Adrenal gland (tissue), 7 donors: ENCODE results near the gene HIF1AN.

DNA sequence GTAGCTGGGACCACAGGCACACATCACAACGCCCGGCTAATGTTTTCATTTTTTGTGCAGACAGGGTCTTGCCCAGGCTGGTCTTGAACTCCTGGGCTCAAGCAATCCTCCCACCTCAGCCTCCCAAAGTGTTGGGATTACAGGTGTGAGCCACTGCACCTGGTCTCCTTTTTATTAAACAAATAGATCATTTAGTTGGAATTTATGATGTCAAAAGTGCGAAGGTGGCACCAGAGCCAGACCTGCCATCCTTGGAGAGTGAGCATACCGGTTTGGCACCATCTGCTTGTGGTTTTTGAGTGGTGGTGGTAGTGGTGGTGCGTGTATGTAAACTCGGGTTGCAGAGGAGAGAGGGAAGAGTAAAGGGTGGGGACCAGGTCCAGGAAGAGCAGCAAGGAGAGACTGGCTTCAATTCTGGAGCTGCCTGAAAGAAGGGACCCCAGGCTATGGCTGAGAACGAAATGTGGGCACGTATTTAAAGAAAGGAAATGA is 658 bp upstream of the GOLGA7B start:
- PRO-cap, 3 experiments = no peak in any of the 3 experiments
- RAMPAGE, long total RNA, 4 experiments = no peak in any of the 4 experiments
- RRBS = no CpG with 5 or more reads among the region's 8 CpGs

DNA sequence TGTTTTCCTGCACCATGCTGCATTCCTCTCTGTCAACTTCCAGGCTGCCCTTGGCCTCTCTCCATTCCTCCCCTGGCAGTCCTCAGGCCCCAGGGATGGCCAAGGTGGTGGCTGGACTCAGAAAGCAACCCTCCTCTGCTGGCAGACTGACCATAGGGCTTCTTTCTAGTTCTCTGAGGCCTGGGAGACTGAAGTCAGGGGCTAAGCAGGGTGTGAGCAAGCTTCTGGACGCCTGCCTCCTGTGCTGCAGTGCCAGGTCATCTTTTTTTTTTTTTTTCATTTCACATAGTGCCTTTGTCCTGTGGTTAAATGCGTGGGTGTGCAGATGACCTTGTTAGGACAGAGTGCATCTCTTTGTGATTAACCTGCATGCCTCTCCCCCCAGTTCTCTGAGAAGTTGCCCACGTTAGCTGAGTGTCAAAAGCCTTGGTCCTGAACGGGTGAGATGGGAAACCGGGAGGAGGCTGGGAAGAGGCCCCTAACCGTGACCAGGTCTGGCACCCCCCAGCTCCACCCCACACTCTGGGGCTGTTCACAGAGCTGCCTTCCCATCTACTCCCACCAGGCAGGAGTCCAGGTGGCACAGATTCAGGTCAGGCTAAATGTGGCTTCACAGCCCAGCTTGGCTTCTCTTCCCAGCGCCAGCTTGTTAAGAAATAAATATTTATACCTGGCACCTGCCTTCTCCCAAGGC is 72.1 kb downstream of the GOLGA7B start:
- PRO-cap, 3 experiments = no peak in any of the 3 experiments
- RAMPAGE, long total RNA, 4 experiments = no peak in any of the 4 experiments
- RRBS = no CpG with 5 or more reads among the region's 7 CpGs

- PRO-cap, 3 experiments = no peak in any of the 3 experiments
- RAMPAGE, long total RNA, 4 experiments = no peak in any of the 4 experiments
- RRBS = 31% methylated on average over 10 of the region's 39 CpGs
Observed at GRCh38 chr10:98031018-98031349, 563 bp upstream of the CRTAC1 start.

DNA sequence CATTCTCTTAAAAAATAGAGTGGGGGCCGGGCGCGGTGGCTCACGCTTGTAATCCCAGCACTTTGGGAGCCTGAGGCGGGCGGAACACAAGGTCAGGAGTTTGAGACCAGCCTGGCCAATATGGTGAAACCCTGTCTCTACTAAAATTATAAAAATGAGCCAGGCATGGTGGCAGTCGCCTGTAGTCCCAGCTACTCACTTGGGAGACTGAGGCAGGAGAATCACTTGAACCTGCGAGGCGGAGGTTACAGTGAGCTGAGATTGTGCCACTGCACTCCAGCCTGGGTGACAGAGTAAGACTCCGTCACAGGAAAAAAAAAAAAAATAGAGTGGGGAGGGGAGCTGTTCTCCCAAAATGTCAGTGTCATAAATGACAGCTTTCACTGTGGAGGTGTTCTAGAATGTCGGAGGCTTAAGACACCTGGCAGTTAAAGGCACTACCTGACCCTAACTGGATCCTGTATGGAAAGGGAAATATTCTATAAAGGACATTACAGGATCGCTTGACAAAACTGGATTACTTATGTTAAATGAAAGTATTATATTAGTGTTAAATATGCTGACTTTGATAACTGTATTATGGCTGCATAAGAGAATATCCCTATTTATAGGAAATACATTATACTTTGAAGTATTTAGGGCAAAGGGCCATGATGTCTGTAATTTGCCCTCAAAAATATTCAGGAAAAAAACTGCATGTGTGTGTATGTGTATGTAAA is 65.3 kb downstream of the LOXL4 start:
- PRO-cap, 3 experiments = no peak in any of the 3 experiments
- RAMPAGE, long total RNA, 4 experiments = no peak in any of the 4 experiments
- RRBS = no CpG with 5 or more reads among the region's 12 CpGs

- PRO-cap, 3 experiments = no peak in any of the 3 experiments
- RAMPAGE, long total RNA, 4 experiments = no peak in any of the 4 experiments
- RRBS = no CpG with 5 or more reads among the region's 7 CpGs
Observed at GRCh38 chr10:98444236-98444685, 2.5 kb downstream of the HPS1 start.

DNA sequence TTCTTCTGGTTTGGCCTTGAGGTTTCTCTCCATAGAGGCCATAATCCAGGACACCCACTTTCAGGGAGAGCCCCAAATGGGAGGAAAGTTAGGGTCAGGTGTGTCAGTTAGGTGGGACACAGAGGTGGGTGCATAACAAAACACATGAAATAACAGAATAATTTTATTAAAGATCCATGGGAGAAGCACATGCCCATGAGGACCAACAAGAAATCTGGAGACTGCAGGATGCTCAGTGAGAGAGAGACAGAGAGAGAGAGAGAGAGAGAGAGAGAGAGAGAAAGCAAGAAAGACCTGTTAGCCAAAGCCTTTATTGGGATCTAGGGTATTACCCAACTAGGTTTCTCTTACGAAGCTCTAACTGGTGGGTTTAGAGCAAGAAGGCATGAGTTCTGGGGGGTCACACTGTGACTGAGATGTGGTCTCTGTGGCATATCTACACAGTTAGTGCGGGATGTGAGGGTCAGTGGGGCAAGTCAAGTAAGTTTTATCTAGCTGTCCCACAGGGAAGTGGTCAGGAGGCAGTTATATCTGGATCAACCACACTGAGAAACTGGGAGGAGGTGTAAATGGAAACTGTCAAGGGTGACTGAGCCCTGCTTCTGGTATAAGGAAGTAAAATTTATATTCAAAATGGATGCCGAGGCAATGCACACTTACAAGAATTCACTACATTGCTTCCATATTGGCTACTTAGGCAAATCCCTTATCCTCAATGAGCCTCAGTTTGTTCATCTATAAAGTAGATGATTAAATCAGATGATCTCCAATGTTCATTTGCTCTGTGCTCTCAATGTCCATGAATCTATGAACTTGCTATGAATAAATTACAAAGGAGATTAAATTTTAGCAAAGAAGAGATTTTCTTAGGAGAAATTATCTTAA is 331.5 kb upstream of the HPS1 start:
- PRO-cap, 3 experiments = no peak in any of the 3 experiments
- RAMPAGE, long total RNA, 4 experiments = no peak in any of the 4 experiments
- RRBS = no CpG with 5 or more reads among the region's 3 CpGs

- PRO-cap, 3 experiments = peak in 2 of 3 experiments; most common minus-strand start chr10:99225741 (in 2)
- RAMPAGE, long total RNA, 4 experiments = no peak in any of the 4 experiments
- RRBS = no CpG with 5 or more reads among the region's 1 CpG
Observed at GRCh38 chr10:99225682-99226178, 9.9 kb downstream of the HPSE2 start.

- PRO-cap, 3 experiments = no peak in any of the 3 experiments
- RAMPAGE, long total RNA, 4 experiments = no peak in any of the 4 experiments
- RRBS = no CpG with 5 or more reads among the region's 4 CpGs
Observed at GRCh38 chr10:99421224-99421847, 9.1 kb downstream of the GOT1 start.

DNA sequence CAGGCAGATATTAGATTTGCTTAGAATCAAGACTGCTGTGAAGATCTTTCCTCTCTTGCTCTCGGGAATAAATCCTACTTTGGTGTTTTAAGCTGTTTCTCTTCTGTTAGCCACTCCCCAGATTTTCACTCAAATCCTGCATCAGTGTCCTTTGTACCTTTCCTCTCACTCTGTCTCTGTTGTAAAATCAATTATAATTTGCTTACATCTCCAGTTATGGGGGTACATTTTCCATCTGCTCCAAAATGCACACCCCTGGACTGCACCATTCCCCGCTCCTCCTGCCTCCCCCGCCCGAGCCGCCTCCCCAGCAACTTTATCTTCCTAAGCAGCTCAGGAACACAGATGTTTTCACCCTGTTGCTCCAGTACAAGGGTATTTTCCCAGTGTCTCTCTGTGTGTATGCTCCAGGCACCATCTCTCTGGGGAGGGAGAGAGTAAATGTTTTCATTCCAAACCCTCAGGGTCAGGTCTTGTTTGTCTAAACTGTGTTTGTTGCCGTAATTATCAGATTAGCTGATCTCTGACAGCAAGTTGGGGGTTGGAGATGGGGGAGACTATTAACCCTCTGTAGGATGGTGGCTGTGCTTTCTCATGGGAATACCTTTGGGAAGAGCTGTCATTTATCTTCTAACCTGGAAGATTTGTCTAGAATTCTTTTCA is 20.4 kb upstream of the GOT1 start:
- PRO-cap, 3 experiments = no peak in any of the 3 experiments
- RAMPAGE, long total RNA, 4 experiments = no peak in any of the 4 experiments
- RRBS = no CpG with 5 or more reads among the region's 6 CpGs

GRCh38 chr10:99533924-99534773 is 1.4 kb downstream of the NKX2-3 start:
- PRO-cap, 3 experiments = no peak in any of the 3 experiments
- RAMPAGE, long total RNA, 4 experiments = no peak in any of the 4 experiments
- RRBS = no CpG with 5 or more reads among the region's 37 CpGs

DNA sequence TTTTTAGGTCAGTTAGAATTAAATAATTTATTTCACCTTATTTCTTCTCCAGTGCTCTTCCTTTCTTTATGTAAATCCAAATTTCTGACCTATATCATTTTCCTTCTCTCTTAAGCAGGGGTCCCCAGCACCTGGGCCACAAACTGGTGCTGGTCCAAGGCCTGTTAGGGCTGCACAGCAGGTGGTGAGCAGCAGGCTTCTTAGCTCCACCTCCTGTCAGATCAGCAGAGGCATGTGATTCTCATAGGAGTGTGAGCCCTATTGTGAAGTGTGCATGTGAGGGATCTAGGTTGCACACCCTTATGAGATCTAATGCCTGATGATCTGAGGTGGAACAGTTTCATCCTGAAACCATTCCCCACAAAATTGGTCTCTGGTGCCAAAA is 4.5 kb upstream of the ABCC2 start:
- PRO-cap, 3 experiments = no peak in any of the 3 experiments
- RAMPAGE, long total RNA, 4 experiments = no peak in any of the 4 experiments

DNA sequence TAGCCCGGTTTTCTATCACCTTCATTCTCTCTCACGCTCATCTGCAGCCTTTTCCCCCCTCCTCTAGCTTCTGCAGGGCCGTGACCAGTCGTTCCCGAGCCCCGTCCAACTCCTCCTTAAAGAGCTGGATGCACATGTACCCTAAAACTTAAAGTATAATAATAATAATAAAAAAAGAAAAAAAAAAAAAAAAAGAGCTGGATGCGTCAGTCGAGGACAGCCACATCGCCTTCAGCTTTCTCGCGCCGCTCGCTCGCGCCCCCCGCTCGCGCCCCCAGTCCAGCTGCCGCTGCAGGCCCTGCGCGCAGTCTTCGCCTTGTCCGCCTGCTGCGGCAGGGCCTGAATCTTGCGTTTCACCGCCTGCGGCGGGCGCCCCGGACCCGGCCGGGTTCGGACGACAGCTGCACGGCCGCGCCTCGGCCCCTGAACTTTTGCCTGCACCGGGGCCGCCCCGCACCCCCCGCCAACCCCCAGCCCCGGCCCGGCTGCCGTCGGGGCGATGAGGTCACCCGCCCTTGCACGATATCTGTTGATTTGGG is 33.3 kb upstream of the CPN1 start:
- PRO-cap, 3 experiments = no peak in any of the 3 experiments
- RAMPAGE, long total RNA, 4 experiments = no peak in any of the 4 experiments
- RRBS = 16% methylated on average over 13 of the region's 49 CpGs

GRCh38 chr10:100186534-100186739 is 608 bp upstream of the ERLIN1 start:
- PRO-cap, 3 experiments = no peak in any of the 3 experiments
- RAMPAGE, long total RNA, 4 experiments = no peak in any of the 4 experiments
- RRBS = no CpG with 5 or more reads among the region's 4 CpGs

DNA sequence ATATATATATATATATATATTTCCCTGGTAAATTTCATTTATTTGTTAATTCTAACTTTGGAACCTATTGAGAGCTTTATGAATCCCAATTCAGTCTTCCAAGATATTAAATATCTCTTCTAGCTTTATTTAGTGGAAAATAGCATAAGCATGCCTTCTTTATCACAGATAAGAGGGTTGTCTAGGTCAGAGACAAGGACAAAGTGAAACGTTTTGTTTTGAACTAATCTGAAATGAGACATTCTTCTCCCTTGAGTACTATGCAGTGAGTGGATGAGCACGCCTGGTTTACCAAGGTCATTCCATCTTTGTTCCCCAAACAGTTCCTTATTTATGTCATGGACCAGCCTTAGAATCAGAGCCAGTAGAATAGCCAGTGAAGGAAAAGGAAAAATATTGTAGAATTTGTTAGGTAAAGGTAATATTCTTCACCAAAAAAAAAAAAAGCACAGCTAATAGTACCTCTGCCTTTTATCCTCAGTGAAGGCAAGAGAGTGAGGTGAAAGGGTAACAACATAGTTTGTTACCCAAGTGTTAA is 43.8 kb downstream of the SCD start:
- PRO-cap, 3 experiments = peak in 1 of 3 experiments; most common plus-strand start position 254 of the sequence (in 1)
- RAMPAGE, long total RNA, 4 experiments = no peak in any of the 4 experiments
- RRBS = no CpG with 5 or more reads among the region's 2 CpGs

DNA sequence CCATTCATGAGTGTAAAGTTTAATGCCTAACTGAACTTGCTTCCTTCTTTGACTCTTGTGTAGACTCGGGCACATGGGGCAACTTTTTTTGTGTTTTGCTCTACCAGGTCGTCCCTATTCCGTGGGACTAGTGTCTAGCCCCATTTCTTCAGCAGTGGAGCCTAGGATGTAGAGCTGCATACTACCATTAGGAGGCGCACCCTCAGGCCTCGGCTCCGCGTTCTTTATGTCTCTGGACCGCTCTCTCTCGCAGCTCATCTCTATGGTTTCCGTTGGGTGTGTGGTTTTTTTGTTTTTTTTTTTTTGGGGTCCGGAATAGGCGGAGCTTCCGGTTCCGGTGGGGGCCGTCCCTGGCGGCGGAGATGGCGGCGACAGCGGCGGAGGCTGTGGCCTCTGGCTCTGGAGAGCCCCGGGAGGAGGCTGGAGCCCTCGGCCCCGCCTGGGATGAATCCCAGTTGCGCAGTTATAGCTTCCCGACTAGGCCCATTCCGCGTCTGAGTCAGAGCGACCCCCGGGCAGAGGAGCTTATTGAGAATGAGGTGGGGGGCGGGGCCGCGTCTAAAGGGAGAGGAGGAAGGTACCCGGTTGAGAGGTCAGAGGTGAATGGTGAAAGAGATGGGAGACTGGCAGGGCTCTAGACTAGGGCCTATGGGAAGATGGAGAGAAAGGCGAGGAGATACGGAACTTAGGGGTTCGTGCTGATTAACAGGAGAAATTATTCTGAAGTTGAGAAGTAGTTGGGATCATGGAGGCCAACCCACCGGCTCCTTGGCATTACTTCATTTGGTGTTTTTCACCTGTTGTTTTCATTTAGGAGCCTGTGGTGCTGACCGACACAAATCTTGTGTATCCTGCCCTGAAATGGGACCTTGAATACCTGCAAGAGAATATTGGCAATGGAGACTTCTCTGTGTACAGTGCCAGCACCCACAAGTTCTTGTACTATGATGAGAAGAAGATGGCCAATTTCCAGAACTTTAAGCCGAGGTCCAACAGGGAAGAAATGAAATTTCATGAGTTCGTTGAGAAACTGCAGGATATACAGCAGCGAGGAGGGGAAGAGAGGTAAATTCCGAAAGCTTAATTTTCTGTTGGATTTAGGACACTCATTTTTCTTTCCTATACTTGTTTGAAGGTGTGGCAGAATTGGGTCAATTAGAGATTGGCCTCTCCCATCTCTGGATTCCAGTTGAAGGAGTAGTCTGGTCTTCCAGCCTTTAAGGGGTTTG is at the start of gene HIF1AN:
TSS of gene HIF1AN (plus strand) at position 347 of the 1,229 bp plus-strand sequence.
- PRO-cap, 3 experiments = peak in 3 of 3 experiments; most common plus-strand start position 347 of the sequence (in 3); most common minus-strand start position 262 of the sequence (in 2)
- RAMPAGE, long total RNA, 4 experiments = start-site peak on the plus strand in 3 of 4 experiments, centred at positions 350 to 927 of the sequence, 11 to 720 reads per replicate
- RRBS = 1% methylated on average over 17 of the region's 43 CpGs

- PRO-cap, 3 experiments = peak in 3 of 3 experiments; most common plus-strand start chr10:100999323 (in 3); most common minus-strand start chr10:100999185 (in 1)
- RAMPAGE, long total RNA, 4 experiments = no peak in any of the 4 experiments
- RRBS = 1% methylated on average over 11 of the region's 50 CpGs
Observed at GRCh38 chr10:100999055-100999528, 516 bp upstream of the LZTS2 start.

DNA sequence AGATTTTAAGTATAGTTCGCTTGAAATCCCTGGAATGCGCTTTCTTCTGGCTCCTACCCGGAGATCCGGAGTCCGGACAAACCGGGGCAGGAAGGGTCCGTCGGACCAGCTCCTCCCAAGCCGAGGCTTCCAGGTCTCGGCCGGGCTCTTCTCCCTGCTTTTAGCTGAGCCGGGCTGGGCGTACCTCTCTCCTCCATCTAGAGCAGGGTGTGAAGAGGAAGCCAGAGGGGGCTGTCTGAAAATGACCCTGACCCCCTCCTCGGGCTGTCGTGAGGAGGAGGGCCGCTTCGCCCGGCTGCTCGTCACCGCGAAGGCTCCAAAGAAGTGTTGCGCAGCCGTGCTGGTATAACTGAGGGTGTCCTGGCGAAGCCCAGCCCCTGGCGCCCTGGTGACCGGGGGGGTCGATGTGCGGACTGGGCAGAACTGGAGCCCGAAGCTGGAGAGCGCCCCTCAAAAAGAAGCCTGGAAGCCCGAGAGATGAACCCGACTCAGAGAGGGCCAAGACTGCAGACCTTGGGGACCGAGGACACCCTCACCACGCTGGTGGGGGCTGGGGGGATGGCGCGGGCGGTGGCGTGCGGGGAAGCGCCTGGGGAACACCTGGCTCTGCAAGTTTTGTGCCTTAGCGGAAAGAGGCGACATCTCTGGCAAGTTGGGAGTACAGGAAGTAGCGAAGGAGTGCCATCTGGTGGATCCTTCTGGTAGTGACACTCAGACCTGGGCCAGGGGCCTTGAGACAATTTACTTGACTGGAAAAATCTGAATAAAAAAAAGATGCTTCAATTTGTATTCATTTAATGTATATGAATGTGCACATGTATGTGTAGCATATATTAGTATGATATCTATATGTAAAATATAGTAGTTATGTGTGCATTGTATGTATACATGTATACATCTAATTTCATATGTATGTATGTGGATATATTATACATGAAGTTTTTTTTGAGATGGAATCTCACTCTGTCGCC is 5.8 kb downstream of the KAZALD1 start:
- PRO-cap, 3 experiments = no peak in any of the 3 experiments
- RAMPAGE, long total RNA, 4 experiments = no peak in any of the 4 experiments
- RRBS = 2% methylated on average over 13 of the region's 44 CpGs

GRCh38 chr10:101093035-101093473 is 31.3 kb downstream of the KAZALD1 start:
- PRO-cap, 3 experiments = no peak in any of the 3 experiments
- RAMPAGE, long total RNA, 4 experiments = no peak in any of the 4 experiments
- RRBS = no CpG with 5 or more reads among the region's 8 CpGs

DNA sequence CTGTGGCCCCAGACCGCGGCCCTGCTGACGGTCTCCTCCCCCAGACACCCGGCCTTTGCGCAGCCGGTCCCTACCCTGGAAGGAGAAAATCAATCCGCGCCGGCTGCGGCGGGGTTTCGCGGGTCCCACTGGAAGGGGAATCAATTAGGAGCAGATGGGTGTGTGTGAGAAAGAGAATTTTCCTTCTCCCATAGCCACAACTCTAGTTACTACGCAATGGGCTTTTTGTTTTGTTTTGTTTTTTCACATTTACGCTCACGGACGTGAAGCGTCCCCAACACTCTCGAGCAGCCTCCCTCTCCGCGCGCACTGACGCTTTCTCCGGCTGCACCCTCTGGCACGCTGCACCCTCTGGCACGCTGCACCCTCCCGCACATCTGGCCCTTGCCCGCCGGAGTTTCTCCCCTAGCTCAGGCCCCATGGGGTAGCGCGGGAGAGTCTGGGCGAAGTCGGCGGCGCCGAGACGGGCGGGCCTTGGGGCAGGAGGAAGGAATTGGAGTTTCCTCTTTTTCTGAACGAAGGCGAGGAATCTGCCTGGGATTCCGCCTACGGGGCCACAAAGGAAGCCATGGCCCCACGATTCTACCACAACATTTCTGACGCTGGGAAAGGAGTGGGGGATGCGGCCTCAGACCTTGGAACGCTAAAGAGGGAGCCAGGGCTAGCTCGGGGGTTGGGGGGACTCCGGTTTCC is 3.9 kb downstream of the TLX1 start:
- PRO-cap, 3 experiments = no peak in any of the 3 experiments
- RAMPAGE, long total RNA, 4 experiments = no peak in any of the 4 experiments
- RRBS = 6% methylated on average over 9 of the region's 48 CpGs

GRCh38 chr10:101140280-101141097 is 9.4 kb downstream of the TLX1 start:
- PRO-cap, 3 experiments = no peak in any of the 3 experiments
- RAMPAGE, long total RNA, 4 experiments = no peak in any of the 4 experiments
- RRBS = 18% methylated on average over 25 of the region's 48 CpGs